BJ (cell line): ENCODE results near the genes TMEM267, ITGA2 and FST.

DNA sequence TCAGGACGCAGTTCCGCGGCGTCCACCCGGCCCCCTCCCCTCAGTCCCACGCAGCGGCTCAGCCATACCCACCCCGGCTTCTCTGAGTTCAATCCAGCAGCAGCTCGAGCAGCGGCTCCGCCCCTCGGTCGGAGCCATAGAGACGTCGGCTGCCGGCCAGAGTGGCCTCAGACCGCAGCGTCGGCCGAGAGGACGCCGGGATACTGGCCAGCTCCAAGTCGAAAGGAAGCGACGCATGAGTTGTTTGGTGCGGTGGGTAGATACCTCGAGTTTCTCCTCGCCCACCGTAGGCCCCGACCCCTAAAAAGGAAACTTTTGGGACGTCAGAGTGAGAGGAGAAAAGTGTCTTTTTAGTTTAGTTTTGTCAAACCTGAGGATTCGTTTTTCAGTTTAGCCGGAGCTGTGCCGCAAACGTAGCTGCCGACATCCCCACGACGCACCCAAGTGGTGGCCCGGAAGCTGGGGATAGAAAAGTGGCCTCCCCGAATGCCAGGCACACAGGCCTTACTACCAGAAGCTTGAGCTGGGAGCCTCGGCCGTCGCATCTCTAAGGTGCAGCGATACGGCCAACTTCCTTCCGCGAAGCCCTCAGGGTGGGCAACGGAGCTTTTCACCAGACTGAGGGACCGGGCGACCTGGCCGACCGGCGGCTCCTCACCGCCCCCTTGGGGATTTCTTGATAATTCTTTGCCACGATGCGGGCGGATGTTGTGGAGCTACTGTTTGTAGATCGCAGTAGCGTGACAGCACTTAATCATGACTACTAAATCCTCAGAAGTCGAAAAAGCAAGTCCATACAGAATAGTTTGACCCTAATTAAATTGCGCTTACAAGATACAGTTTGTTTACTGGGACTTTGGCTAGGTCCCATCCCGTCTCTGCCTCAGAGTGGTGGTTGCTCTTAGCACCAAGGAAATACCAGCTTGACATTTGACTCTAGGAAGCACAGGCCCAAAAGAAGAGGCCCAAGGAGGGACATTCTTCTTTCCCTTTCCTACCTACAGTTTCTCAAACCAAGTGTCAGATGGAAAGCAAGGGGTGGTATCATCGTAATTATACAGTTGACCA, at the start of gene TMEM267:
TMEM267 (minus strand) TSS at position 116 of the 1,068 bp plus-strand sequence.
- CAGE, long polyA plus RNA = no peak
- RRBS = 1% methylated on average over 23 of the region's 63 CpGs

DNA sequence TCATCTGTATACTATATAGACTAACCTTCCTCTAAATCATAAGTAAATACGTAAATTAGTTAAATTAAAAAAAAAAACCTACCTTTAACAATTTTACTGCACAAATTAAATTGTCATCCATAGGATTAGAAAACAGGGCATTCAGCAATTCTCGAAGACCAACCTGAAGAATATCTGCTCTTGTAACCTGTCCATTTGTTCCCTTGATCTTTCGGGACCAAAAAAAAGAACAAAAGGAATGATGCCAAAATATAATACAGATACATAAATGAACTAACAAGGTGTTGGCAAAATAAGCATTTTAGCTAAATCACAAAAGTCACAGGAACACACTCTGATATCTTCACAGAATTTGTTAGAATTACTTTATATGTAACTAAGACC, 20.1 kb downstream of the PAIP1 start:
- CAGE, long polyA plus RNA = no peak
- RRBS = no CpG with 5 or more reads among the region's 3 CpGs

GRCh38 chr5:43618710-43619205, 15.8 kb downstream of the NNT start:
- CAGE, long polyA plus RNA = no peak
- RRBS = no CpG with 5 or more reads among the region's 1 CpG

GRCh38 chr5:43621363-43622229, 18.6 kb downstream of the NNT start:
- CAGE, long polyA plus RNA = no peak
- RRBS = no CpG with 5 or more reads among the region's 4 CpGs

- CAGE, long polyA plus RNA = no peak
- RRBS = no CpG with 5 or more reads among the region's 2 CpGs
Observed at GRCh38 chr5:43683882-43684088, 80.8 kb downstream of the NNT start.

DNA sequence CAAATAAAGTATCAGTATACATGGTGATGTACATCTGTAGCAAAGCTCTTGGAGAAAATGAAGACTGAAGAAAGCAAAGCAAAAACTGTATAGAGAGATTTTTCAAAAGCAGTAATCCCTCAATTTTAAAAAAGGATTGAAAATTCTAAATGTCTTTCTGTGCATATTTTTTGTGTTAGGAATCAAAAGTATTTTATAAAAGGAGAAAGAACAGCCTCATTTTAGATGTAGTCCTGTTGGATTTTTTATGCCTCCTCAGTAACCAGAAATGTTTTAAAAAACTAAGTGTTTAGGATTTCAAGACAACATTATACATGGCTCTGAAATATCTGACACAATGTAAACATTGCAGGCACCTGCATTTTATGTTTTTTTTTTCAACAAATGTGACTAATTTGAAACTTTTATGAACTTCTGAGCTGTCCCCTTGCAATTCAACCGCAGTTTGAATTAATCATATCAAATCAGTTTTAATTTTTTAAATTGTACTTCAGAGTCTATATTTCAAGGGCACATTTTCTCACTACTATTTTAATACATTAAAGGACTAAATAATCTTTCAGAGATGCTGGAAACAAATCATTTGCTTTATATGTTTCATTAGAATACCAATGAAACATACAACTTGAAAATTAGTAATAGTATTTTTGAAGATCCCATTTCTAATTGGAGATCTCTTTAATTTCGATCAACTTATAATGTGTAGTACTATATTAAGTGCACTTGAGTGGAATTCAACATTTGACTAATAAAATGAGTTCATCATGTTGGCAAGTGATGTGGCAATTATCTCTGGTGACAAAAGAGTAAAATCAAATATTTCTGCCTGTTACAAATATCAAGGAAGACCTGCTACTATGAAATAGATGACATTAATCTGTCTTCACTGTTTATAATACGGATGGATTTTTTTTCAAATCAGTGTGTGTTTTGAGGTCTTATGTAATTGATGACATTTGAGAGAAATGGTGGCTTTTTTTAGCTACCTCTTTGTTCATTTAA, 101.8 kb downstream of the NNT start:
- CAGE, long polyA plus RNA = no peak
- RRBS = no CpG with 5 or more reads among the region's 3 CpGs

- CAGE, long polyA plus RNA = no peak
- RRBS = no CpG with 5 or more reads among the region's 1 CpG
Observed at GRCh38 chr5:44423140-44423415, 33.9 kb upstream of the FGF10 start.

GRCh38 chr5:44806880-44807595, 1.7 kb upstream of the MRPS30 start:
- CAGE, long polyA plus RNA = no peak
- RRBS = no CpG with 5 or more reads among the region's 2 CpGs

DNA sequence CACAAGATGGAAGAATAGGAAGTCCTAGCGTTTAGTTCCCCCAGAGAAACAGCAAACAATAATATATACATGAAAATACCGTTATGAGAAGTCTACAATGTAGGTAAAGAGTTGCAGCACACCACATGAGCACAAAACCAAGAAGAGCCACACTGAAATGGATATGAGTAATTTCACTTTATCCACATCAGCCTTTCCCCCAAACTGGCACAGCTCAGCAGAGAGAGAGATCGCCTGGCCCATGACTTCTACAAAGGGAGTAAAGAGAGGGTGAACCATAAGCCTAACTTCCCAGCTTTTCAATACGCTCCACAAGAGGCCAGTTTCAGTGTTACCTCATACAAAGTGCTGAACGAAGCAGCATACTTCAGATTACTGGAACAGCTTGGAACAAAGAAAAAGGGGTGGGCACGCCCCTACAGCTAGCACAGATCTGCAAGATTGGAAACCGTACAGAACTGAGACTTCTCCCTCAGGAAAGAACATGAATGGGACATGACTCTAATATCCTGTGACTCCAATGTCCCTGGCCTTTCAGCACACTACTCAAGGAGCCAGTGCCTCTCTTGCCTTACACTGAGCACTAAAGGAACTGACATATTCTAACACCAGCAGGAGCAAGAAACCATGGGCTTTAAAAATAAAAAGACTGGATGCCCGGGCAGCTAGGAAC, 75.3 kb downstream of the EMB start:
- CAGE, long polyA plus RNA = no peak
- RRBS = no CpG with 5 or more reads among the region's 8 CpGs

DNA sequence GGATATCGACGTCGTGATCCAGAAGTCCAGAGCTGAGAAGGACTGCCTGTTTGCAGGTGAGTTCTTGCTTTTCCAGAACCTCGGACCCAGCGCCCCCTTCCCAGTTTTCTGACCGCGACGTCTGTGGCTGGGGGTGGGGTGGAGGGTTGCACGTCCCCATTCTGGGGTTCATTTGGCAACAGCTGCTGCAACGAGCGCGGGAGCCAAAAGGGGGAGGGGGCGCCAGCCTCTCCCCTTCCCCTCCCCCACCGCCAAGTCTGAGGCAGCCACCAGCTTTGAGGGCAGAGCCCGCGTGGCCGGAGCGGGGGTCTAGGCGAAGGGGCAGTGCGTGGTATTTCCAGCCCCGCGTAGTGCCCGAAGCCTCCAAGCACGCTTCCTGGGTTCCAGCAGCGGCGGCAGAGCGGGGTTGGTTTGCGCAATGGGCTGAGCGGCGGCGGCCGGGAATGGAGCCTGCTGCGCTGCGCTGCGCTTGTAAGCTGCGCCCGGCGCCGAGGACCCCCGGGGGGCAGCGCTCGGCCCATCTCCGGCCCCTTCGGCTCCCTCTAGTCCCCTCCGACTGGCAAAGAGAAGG, 779 bp downstream of the PARP8 start:
- CAGE, long polyA plus RNA = no peak
- RRBS = 1% methylated on average over 6 of the region's 45 CpGs

- CAGE, long polyA plus RNA = no peak
- RRBS = no CpG with 5 or more reads among the region's 14 CpGs
Observed at GRCh38 chr5:50969967-50970459, 303.6 kb downstream of the PARP8 start.

GRCh38 chr5:51040338-51040818, 342.9 kb upstream of the ISL1 start:
- CAGE, long polyA plus RNA = no peak
- RRBS = no CpG with 5 or more reads among the region's 1 CpG

GRCh38 chr5:51381676-51382065, 1.6 kb upstream of the ISL1 start:
- CAGE, long polyA plus RNA = no peak
- RRBS = 0% methylated on average over 2 of the region's 11 CpGs

DNA sequence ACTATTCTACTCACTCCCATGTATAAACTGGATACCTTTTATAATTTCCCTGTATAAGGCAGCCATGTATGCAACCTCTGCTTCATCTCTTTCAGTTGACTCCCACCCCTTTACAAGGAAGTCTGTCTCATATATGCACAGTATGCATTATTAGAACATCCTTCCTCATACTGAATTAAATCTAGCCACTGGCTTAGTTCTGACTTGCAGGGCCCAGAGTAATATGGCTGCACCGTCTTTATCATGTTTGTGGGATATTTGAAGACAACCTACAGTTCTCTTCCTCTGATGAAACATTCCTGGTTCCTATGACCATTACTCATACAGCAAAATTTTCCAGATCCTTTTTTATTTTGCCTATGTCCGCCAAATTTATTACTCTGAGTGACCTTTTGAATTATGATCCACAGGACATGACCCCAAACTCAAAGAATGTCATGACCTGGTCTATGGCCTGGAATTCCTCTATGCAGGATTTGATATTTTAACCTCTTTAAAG, 76.6 kb upstream of the ITGA1 start:
- CAGE, long polyA plus RNA = no peak
- RRBS = no CpG with 5 or more reads among the region's 2 CpGs

DNA sequence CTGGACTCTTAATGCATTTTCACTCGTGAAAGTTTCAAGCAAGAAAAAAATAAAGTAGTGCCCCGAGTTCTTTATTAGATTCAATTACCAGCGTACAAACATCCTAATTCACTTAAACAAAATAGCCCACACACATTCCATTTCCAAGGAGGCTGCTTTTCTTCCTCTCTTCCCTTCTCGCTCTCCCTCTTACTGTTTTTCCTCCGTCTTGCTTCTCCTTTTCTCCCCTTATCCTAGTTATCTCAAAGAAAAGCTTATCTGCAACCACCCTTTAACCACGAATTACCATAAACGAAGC, 461 bp upstream of the ITGA1 start:
- CAGE, long polyA plus RNA = no peak
- RRBS = no CpG with 5 or more reads among the region's 7 CpGs

DNA sequence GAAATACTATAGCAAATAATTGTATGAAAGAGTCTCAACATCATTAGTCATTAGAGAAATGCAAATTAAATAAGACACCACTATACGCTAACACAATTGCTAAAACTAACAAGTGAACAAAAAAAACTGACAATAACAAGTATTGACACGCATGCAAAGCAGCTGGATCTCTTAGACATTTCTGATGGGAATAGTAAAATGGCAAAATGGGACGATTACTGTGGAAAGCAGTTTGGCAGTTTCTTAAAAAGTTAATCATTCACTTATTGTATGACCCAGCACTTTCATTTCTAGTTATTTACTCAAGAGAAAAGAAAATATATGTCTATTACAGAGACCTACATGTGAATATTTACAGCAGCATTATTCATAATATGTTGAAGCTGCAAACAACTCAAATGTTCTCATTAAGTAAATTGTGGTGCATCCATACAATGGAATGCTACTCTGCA, 96.9 kb upstream of the ITGA2 start:
- CAGE, long polyA plus RNA = no peak
- RRBS = no CpG with 5 or more reads among the region's 3 CpGs

GRCh38 chr5:52892952-52893477, 96.1 kb upstream of the ITGA2 start:
- CAGE, long polyA plus RNA = no peak

GRCh38 chr5:52920174-52920694, 68.9 kb upstream of the ITGA2 start:
- CAGE, long polyA plus RNA = no peak
- RRBS = no CpG with 5 or more reads among the region's 5 CpGs

DNA sequence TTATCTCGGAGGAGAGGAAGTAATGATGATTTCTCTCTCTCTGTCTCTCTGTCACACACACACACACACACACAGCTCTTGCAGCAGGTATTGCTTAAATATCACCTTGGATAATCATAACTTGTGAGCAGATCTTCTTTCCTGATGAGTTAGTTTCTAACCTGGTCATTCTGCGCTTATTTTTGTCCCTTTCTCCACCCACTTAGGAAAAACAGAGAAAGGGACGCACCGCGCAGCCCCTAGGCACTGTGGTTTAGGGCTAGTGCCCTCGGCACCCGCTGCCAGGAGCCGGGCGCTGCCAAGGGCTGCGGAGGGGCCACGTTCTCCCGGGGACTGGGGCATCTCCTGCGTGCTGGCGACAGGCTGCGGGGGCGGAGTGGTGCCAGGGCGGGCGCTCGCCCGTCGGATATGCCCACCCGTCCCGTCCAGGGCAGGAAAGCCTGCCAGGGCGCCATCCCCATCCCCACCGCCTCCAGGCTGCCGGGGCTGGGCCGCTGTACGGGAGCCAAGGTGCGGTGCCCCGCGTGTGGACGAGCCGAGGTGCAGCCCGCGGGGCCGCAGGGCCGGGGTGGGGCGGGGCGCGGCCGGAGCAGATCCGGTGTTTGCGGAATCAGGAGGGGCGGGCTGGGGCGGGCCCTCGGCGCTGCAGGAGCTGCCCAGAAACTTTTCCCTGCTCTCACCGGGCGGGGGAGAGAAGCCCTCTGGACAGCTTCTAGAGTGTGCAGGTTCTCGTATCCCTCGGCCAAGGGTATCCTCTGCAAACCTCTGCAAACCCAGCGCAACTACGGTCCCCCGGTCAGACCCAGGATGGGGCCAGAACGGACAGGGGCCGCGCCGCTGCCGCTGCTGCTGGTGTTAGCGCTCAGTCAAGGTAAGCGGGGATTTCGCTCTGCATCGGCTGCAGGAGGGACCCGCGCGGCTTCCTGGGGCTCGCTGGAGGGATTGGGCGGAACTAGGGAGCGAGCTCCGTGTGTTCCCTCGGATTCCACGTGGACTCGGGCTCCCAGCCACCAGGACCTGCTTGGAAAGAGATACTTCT, at the start of gene ITGA2:
ITGA2 (plus strand) TSS at position 691 of the 1,039 bp plus-strand sequence.
- CAGE, long polyA plus RNA = no peak
- RRBS = 1% methylated on average over 20 of the region's 73 CpGs

DNA sequence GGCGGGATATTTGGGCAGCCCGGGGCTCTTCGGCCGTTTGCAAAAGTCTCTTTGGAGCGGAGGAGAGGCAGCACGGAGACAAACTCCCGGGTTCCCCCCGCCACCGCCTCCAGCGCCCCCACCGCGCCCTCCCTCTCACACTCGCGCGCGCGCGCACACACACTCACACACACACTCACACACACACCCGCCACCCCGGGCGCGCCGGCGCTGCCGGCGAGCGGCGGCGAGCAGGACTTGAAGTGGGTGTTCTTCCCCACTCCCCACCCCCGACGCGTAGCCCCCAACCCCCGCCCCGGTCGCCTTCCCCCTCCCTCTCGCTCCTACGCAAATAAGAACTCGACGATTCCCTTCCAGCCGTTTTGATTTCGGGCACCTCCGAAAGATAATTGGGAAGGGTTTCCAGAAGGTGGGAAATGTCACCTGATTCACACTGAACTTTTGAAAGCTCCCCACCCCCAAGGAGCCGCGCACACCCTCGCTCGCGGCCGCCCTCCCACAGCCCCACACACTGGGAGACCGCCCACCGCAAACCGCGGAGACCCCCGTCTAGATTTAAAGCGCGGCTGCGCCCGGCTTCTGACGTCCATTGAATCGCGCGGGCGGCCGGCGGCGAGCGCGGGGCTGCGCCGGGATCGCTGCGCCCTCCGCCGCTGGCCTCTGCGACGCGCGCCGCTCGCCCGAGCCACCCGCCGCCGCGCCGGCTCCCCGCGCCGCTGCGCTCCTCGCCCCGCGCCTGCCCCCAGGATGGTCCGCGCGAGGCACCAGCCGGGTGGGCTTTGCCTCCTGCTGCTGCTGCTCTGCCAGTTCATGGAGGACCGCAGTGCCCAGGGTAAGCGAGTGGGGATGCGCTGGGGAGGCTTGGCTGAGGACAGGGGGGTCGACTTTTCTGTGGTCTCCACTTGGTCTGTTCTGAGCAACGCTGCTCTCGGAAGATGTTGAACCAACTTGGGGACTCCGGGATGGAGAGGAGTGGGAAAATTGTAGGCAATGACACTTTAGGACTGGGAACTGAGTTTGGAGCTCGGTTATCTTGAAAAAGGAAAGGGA, at the start of gene FST:
FST (plus strand) TSS at position 585 of the 1,050 bp plus-strand sequence.
- CAGE, long polyA plus RNA = start-site peak on the plus strand centred at position 386 of the sequence, 53 bp wide, 135 and 96 reads in 2 replicates; start-site peak on the plus strand centred at position 558 of the sequence, 55 bp wide, 19 and 36 reads in 2 replicates
- RRBS = under 1% methylated on average over 48 of the region's 104 CpGs